Anterior vena cava (tissue), 1 donor: ENCODE measurements around a stretch of chr19.

DNA sequence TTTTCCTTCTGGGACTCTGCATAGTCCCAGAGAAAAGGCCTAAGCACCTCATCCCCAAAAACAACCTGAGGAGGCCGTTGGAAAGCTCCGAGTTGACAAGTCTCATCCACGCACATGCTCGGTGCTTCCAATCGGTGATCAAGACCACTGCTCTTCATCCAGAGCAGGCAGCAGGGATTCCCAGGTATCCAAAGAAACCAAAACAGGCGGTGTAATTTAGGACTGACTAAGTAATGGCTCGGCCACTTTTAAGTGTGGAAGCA is 1.2 kb upstream of the ZNF446 start:
- PRO-cap = no peak

DNA sequence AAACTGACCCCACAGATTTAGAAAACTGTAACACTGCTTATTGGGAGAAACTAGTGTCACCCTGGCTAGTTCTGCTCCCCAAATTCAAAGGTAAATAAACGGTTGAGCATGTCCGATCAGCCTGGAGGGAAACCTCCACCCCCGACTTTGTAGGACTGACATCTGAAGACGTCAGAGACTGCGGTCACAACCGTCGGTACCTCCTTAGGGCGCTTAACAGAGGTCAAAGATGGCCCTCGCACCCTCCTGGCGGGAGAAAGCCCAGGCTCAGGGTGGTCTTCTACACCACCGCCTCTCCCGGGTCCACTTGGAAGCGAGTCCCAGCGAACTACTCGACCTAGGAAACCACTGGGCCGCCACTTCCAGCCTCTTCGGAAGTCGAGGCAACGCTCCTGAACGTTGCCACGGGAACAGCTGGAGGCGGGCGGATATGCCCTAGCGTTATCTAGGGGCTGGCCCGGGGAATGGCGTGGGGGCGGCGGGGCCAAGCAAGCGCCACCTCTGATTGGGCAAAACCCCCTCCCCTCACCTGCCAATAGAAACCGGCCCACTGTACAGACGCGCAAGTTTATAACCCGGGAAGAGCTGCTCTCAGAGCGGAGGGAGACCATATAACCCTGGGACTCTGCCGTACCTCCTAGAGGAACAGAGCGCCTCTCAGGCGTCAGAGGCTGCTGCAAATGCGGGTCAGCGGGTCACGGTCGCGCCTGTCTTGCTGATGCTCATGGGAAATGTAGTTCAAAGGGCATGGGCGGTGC is 655 bp upstream of the ZNF446 start:
- PRO-cap = no peak

DNA sequence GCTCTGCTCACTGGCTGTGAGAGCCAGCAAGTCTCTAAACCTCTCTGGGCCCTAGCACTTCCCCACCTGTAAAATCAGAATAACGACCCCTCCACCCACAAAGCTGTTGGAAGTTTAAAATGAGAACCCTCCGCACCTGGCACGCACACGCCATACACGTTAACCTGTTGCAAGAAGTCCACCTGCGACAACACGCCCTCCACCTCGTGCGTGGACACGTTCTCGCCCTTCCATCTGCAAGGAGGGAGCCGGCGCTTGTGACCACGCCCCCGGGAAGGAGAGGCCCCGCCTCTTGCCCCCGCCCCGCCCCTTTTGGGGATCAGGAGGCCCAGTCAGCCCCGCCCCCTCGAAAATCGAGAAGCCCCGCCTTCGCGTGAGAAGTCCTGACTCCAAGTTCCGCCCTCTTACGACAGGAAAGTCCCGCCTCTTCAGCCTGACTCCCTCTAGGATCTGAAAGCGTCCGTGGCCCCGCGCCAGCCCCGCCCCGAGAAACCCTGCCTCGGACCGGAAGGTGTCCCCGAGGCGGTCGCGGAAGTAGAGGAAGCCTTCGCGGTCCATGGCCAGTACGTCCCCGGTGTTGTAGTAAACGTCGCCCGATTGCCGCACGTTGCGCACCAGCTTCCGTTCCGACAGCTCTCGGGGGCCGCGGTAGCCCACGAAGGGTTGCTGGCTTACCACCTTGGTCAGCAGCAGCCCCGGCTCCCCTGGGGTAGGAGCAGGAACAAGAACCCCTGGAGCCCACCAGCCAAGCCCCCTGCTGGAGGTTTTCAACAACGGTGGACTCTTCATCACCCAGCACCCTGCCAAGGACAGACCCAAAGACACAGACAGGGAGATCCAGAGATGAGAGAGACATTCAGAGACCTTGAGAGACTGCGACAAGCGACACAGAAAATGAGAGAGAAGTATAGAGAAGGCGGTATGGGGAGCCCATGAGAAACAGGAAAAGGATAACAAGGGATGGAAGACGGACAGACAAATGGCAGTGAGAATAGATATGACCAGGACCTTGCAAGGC is 12.5 kb downstream of the SLC27A5 start:
- PRO-cap = bidirectional peak, plus-strand start at position 585 of the sequence, minus-strand start at position 236 of the sequence

DNA sequence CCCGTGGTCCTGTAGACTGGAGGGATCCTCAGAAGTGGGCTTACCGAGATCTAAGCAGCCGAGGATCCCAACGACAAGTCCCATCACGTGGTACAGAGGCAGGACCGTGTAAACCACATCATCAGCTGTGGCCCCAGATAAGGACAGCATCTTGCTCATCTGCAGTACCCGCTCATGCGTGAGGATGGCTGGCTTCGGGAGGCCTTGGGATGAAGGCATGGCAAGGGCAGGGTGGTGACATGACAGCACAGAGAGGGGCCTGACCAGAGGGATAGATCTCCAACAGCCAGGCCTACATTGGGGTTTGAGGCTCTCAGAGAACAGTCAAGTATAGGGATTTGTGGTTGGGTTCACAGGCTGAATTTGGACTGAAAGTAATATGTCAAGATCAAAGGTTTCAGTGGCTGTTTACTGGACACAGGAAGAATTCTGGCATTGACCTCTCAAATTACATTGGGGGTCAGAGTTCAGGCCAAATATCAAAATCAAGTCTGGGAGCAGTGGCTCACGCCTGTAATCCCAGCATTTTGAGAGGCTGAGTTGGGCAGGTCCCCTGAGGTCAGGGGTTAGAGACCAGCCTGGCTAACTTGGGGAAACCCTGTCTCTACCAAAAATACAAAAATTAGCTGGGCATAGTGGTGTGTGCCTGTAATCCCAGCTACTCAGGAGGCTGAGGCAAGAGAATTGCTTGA is 1.8 kb downstream of the SLC27A5 start:
- PRO-cap = no peak

- PRO-cap = no peak
Observed at GRCh38 chr19:58549925-58550975, 4.7 kb downstream of the CHMP2A start.

DNA sequence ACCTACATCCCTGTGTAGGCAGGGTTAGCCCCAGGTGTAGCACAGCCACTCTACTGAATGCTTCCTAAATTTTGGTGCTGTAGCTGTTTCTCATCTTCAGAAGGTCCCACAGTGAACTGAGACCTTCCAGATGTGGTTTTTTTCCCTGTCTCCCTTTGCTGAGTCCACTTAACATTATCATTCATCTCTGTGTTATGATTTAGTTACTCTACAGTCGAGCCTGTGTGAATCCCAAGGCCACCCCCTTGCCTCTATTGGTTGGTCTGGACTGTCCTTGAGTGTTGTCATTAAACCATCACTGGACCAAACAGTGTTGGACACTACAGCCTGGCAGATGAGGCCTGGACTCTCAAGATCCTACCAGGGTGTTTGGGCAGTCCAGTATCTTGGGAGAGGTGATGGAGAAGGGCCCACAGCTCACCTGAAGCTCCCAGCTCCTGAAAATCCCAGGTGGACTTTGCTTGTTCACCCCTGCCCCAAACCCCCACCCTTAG is 3.9 kb downstream of the CHMP2A start:
- PRO-cap = no peak

- PRO-cap = unidirectional peak, plus-strand start at chr19:58554555
Observed at GRCh38 chr19:58553753-58554771, 843 bp downstream of the CHMP2A start.

DNA sequence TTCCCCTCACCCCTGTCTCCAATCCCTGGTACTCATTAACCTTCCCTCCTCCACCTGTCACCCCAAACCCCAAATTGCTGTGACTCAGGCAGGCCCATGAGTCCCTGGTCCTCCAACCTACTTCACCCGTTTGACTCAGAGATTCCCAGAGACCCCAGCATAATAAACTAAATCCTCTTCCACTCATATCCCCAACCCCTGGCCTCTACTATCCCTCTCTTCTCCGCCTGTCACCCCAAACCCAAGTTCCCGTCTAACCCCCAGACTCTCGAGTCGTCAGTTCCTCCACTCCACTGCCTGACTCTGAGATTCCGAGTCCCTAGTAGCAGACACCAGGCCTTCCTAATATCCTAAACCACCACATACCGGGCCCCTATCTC is 711 bp downstream of the UBE2M start:
- PRO-cap = no peak

DNA sequence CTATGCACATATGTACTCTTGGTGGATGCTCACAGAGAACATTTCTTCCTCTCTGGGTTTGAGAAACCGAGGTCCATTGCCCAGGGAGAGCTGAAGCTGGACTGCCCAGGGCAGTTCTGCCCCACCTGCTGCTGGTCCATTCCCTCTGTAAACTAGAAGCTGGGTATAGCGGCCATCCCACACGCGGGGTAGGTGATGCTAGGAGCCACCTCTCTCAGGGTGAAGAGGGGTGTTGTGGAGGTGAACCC is 3.1 kb upstream of the UBE2M start:
- PRO-cap = no peak